Mesenchymal stem cell of Wharton's jelly (primary cell): ENCODE measurements around the gene MYH9.

DNA sequence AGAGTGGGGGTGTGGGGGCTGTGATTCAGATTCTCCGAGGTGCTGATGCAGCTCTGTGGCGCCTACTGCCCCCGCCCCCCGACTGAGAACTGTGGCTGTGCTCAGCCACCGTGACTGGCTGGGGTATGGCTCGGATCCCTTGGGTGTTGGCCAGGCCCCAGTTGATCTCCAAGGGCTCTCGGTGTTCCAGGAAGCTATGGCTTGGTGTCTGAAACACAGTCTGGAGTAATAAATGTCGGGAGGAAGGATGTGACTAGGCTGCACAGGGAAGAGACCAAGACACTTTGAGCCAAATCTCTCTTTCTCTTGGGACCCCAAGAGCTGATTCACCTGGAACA is 60.5 kb upstream of the RASD2 start:
- CAGE, long polyA plus RNA = no peak

GRCh38 chr22:35525260-35525770 is 15.3 kb upstream of the RASD2 start:
- CAGE, long polyA plus RNA = no peak

DNA sequence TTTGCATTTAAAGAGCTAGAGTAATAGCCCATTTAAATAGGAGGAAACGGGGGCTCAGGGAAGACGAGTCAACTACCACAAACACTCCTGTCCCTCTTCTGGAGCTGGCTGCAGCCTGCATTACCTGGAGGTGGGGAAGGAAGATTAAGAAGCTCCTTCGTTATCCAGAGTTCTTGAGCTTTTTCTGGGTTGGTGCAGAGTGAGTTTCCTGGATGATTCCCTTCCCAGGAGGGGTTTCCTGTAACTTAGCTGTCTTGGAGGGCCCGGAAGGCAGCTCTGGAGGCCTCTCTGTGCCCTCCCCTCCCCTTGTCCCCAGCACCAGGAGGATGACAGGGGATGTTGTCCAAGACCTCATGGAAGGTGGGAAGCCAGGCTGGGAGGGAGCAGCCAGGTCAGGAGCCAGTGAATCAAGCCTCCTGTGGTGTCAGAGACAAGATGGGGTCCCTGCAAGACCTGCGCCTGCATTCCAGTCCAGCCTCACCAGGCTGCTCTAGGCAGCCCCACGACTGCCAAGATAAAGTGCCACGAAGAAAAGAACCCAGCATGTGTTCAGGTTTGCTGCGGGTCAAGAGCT is 1.2 kb downstream of the RASD2 start:
- CAGE, long polyA plus RNA = no peak

DNA sequence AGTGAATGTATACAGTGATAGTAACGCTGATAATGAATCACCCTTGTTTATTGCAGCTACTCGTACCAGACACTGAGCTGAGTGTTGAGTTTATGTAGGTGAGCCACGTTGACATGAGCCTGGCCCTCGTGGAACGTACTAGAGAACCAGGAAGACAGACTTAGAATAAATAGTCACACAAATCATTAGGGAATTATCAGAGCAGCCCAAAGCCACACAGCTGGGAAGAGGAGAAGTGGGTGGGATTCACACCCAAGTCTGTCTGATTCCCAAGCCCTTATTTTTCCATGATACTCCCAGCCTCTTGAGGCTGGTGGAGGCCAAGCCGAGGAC is 34.8 kb downstream of the MB start:
- CAGE, long polyA plus RNA = no peak

- CAGE, long polyA plus RNA = no peak
These were observed 30.4 kb downstream of the MB start for GRCh38 chr22:35586779-35587178.

GRCh38 chr22:35611559-35612464 is 5.3 kb downstream of the MB start:
- CAGE, long polyA plus RNA = no peak

GRCh38 chr22:35649582-35649909 is 1.3 kb downstream of the APOL6 start:
- CAGE, long polyA plus RNA = no peak

- CAGE, long polyA plus RNA = no peak
These were observed 4.3 kb upstream of the APOL5 start for GRCh38 chr22:35713367-35713701.

DNA sequence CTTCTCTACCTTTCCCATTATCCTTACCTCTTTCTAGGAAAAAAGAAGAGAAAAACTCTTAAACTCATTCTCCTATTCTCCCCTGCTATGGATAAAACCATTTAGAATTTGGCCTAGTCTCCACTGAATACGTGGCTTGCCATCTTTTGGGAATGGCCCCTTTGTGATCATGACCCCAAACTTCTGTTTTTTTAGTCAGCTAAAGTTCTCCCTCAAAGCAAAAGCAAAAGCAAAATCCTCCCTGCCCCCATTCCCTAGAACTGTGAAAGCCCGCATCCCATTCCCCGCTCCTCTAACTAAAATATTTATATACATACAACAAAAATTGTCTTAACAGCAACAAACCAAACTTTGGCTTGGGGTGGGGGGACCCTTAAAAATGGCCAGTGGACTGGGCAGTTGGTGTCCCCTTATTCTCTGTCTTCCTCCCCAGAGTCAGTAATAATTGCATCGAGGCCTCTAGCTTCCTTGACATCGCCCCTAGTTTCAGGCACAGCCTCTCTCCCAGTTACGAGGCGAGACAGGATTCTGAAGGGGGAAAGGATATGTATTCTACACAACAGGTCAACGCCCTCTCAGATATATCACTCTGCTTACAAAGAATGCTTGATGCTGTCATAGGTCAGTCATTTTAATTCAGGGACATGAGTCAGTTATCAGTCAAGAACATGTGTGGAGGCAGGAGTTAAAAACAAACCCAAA is 24.3 kb downstream of the APOL5 start:
- CAGE, long polyA plus RNA = no peak

- CAGE, long polyA plus RNA = no peak
These were observed 34.4 kb downstream of the APOL5 start for GRCh38 chr22:35751761-35752881.

- CAGE, long polyA plus RNA = no peak
These were observed 132.3 kb downstream of the RBFOX2 start for GRCh38 chr22:35896094-35896957.

- CAGE, long polyA plus RNA = no peak
These were observed 55.3 kb downstream of the RBFOX2 start for GRCh38 chr22:35973348-35973747.

DNA sequence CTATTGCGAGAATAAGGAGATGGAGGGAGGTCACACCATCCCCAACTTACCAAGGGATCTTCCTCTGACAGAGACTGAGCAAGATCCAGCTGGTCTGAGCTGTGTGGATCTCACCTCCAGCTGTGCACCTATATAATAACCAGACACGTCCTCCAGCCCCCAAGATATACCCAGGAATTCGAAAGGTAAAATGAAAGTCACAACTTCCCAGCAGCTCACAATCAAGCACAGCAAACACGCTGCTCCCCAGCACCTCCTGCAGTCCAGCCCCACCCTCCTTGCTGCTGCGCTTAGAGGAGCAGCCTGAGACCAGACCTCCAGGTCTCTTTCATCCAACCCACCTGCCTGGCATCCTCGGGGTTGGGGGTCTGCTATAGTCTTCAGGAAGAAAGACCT is 3.0 kb upstream of the APOL4 start:
- CAGE, long polyA plus RNA = no peak

DNA sequence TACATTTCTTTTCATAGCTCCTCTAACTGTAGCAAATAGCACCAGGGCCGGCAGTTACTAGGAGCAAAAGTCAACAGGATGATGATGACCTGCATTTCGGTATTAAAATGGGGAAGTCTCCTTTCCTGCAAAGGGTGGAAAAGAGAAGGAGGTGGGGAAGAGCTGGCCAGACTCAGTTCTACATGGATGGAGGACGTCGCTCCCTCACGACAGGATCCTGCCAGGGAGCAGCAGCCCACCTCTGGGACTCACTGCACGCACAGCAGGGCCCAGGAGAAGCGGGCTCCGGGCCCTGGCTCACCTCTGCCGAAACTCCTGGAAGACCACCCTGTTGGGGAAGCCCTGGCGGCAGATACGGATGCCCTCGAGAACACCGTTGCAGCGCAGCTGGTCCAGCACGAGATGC is 52.7 kb downstream of the APOL1 start:
- CAGE, long polyA plus RNA = no peak

GRCh38 chr22:36316442-36317485 is 63.8 kb downstream of the APOL1 start:
- CAGE, long polyA plus RNA = no peak

DNA sequence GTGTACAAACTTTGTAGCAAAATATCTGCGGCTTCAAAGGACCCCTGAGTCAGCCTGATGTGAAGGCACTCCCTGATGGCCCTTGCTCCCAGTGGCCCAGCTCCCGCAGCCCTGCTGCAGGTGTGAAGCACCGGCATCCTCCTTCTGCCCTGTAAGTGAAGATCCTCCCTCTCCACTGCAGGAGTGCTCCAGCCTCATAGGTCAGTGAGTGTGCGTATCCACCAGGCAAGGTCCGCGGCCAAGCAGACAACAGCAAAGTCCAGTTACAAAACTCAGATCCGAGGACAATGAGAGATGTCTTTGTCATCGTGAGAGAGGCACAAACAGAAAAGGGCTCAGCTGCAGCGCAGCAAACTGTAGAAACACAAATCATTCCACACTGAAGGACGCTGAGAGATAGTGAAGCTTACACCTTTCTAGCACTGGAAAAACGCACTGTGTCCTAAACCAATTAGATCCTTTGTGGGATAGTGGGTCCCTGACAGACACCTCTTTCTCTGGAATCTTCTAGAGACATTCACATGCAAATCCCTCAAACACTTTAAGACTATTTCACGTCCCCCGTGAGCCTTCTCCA is 46.1 kb downstream of the MYH9 start:
- CAGE, long polyA plus RNA = no peak

- CAGE, long polyA plus RNA = no peak
These were observed 24.9 kb downstream of the MYH9 start for GRCh38 chr22:36362745-36363438.

GRCh38 chr22:36386298-36387301 is 1.2 kb downstream of the MYH9 start:
- CAGE, long polyA plus RNA = no peak

GRCh38 chr22:36387619-36388051 is at the start of gene MYH9:
MYH9 (minus strand) TSS chr22:36387967.
- CAGE, long polyA plus RNA = start-site peak on the minus strand at chr22:36387902-36388080, 329 and 657 reads in 2 replicates

- CAGE, long polyA plus RNA = no peak
These were observed 7.2 kb upstream of the MYH9 start for GRCh38 chr22:36394933-36395498.